Right atrium auricular region (tissue), 2 donors: Measurements from ENCODE around the genes MTTP, LAMTOR3, DNAJB14, CENPE and CXXC4.

DNA sequence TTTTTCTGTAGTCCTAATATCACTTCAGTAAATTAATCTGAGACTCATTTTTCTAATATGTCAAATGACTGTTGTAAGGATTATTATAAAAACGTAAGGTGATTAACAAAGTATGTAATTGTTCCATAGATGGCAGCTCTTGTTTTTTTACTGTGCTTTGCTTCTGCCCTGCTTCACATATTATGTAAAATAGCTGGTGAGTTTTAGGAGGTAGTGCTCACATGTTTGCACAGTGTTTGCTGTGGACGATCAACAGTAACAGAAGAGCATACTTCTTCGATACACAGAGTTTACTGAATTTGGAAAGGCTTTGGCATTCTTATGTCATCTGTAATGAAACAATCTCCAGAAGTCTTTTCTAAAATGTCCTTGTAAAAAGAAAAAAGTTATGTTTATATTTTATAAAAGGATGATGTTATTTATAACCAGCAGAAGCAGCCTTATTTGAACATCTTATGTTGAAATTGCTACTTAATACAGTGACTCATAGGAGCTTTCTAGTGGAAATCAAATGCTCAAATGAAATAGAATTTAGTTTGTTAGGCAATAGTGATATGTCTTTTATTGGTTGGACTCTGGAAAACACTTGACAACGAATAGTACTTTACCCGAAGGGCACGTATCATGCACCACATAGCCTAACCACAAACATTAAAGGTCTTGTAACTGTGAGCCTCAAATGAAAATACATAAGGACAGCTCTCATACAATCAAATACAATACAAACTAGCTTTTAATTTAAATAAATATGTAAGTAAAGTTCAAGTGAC lies 1.9 kb upstream of the MTTP start:
- PRO-cap, result no peak
- RAMPAGE, long total RNA, 2 experiments, result no peak in any of the 2 experiments

DNA sequence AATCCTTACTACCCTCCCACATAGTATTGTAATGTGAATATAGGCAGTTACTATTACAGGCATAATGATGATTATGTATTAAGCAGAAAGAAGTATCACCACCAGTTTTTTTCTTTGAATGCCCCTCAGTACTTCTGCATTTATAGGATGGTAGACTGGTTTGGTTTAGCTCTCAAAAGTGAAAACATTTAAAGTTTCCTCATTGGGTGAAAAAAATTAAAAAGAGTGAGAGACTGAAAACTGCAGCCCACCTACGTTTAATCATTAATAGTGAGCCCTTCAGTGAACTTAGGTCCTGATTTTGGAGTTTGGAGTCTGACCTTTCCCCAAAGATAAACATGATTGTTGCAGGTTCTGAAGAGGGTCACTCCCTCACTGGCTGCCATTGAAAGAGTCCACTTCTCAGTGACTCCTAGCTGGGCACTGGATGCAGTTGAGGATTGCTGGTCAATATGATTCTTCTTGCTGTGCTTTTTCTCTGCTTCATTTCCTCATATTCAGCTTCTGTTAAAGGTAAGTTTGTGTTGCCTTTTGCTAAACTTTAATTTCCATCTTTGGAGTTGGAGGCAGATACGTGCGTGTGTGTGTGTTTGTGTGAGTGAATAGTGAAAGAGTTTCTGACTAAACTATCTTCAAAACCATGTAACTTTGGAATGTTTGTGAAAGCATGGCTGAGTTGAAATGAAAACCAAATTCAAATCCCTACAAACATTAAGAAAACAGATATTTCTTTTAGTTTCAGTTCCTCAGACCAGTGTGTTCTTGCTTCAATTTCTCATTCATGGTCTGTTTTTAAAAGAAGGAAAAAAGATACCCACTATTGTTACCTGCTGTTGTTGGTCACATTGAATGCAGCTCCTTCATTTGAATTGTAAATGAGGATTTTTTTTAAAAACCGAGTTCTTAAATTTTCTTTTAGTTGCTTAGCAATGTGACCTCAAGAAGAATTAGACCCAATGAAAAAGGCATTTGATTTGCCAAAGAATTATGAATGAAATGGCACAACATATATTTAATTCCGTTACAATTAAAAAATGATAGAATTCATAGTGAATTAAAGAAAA lies at the start of gene MTTP:
MTTP (plus strand) TSS at position 367 of the 1,064 bp plus-strand sequence.
- PRO-cap, result no peak
- RAMPAGE, long total RNA, 2 experiments, result no peak in any of the 2 experiments

GRCh38 chr4:99893809-99894865 lies at the start of gene LAMTOR3:
Gene LAMTOR3 (minus strand): TSS chr4:99894427.
- PRO-cap, result bidirectional peak, plus-strand start at chr4:99894618, minus-strand start at chr4:99894427
- RAMPAGE, long total RNA, 2 experiments, result start-site peak on the minus strand in 2 of 2 experiments, at chr4:99894363-99894439 at its widest, 605 to 689 reads per replicate

DNA sequence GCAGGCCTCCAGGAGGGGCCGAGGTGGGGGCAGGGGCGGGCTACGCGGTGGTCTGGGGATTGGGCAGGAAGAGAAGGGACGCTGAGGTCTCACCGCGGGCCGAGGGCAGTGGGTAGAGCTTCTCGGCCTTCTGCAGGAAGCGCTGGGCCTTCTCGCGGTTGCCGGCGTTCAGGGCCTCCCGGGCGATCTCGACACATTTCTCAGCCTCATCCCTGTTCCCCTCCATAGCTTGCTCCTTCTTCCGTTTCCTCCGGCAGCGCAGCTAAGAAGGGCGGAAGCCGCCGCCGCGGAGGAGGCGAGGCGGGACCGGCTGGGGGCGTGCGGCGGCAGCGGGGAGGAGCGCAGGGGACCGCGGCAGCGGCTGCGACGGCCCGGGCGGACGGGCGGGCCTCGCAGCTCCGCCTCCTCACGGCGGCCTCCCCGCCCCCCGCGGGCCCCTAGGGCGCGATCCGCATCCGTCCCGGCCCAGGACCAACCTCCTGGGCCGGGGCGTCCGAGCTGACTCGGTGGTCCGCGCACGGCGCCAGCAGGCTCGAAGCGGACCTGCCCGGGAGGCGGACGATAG lies at the start of gene DNAJB14:
DNAJB14 (minus strand) TSS at position 273 of the 565 bp plus-strand sequence.
- PRO-cap, result bidirectional peak, plus-strand start at position 417 of the sequence, minus-strand start at position 240 of the sequence
- RAMPAGE, long total RNA, 2 experiments, result start-site peak on the minus strand in 2 of 2 experiments, centred at positions 247 to 271 of the sequence, 265 to 624 reads per replicate

- PRO-cap, result no peak
- RAMPAGE, long total RNA, 2 experiments, result no peak in any of the 2 experiments
Observed at GRCh38 chr4:100216883-100217446, 26.7 kb upstream of the DDIT4L start.

DNA sequence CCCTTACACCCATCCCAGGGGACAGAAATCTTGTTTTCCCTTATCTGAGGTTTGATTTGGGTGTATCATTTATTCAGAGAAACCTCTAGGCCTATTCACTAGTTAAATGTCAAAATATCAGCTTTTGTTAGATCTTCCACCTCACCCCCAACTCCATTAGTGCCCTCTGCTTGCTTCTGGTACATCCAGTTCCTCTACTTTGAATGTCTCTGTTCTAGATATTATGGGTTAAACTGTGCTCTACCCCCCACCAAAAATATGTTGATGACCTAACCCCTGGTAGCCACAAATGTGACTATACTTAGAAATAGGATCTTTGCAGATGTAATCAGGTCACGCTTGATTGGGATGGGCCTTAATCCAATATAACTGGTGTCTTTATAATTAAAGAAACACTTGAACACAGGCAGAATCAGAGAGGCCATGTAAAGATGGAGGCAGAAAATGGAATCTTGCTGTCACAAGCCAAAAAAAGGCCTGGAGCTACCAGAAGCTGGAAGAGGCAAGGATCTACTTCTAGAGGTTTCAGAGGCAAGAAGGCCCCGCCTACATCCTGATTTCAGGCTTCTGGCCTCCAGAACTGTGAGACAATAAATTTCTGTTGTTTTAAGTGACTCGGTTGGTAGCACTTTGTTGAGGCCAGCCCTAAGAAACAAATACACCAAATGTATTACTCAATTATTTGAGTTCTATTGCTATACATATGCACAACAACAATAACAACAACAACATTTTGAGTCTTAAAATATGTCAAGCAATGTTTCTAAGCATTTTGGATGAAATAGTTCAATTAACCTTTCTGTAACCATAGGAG lies 220.1 kb downstream of the PPP3CA start:
- PRO-cap, result no peak
- RAMPAGE, long total RNA, 2 experiments, result no peak in any of the 2 experiments

- PRO-cap, result no peak
- RAMPAGE, long total RNA, 2 experiments, result no peak in any of the 2 experiments
Observed at GRCh38 chr4:101282410-101282983, 64.8 kb downstream of the PPP3CA start.

DNA sequence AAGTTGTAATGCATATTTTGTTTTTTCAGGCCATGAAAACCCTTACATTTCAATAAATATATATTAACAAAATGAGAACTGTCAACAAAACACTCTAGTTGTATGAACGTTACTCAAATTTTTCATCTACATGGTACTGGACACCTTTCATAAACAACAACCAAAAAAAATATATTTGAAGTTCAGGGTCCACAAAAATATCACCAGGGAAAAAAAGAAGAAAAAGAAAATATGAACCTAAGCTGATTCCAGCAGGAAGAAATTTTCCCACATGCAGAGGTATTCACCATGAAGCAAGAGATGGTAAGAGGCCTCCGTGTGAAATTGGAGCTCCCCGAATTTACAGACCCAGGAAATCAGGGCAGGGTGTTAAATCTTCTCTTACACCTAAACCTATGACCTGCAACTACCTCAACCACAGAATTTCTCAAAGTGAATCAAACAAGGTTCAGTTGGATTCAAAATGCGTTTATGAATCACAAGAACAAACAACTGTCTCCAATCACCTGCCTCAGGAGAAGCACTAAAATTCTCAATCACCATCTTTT lies 19.5 kb downstream of the PPP3CA start:
- PRO-cap, result no peak
- RAMPAGE, long total RNA, 2 experiments, result no peak in any of the 2 experiments

GRCh38 chr4:101813491-101814125 lies 23.1 kb downstream of the BANK1 start:
- PRO-cap, result no peak
- RAMPAGE, long total RNA, 2 experiments, result no peak in any of the 2 experiments

DNA sequence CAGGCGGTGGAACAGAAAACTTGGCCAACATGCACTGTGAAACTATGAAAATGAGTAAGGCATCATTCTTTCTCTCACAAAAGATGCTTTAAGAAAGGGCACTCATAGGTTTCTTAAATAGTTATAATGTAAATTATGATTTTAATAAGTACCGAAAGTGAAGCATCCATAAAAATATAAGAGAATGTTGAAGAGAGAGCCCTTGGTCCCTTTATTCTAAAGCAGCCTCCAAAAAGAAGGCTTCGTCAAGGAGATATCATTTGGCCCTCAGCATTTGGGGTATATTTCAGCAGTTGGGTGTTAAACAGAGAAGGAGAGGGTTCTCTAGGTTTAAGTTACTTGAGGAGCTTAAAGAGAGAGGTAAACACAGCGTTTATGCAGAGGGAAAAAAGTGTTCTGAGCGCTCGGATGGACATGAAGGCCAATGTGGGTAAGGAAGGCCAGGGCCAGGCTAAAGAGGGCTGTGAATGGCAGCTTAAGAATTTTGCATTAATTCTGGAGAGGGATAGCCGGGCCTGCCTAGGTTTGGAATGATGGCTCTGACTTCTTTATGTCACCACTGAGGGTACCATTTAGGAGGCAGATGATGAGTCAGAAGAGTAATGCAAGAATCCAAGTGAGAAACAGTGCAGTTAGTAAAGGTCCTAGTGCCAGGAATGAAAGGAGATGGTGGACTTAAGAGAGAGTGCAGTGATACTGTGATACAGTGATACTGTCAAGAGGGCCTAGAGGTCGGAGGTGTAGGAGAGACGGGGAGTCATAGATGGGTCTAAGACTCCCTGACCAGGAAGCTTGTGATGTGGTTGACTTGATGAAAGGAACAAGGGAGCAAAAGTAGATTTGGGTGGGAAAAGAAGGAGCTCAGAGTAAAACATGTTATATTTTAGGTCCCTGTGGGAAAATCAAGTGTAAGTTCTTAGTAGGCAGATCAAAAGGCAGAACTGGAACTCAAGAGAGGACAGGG lies 84.6 kb downstream of the NFKB1 start:
- PRO-cap, result no peak
- RAMPAGE, long total RNA, 2 experiments, result no peak in any of the 2 experiments

DNA sequence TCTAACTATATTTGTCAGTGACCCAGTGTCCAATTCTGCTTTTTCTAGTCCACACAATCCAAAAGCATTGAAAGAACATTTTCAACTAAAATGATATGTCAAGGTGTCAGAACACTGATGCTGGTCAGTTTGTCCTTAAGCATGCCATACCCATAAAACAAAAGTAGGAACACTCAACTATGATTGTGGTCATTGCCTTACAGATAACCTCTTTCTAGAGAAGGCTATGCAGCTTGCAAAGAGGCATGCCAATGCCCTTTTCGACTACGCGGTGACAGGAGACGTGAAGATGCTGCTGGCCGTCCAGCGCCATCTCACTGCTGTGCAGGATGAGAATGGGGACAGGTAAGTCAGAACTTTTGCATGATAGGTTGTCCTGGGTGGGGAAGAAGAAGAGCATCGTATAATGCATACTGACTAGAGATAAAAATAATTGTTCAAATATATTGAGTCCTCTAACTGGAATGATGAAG lies 96.2 kb downstream of the NFKB1 start:
- PRO-cap, result no peak
- RAMPAGE, long total RNA, 2 experiments, result no peak in any of the 2 experiments

DNA sequence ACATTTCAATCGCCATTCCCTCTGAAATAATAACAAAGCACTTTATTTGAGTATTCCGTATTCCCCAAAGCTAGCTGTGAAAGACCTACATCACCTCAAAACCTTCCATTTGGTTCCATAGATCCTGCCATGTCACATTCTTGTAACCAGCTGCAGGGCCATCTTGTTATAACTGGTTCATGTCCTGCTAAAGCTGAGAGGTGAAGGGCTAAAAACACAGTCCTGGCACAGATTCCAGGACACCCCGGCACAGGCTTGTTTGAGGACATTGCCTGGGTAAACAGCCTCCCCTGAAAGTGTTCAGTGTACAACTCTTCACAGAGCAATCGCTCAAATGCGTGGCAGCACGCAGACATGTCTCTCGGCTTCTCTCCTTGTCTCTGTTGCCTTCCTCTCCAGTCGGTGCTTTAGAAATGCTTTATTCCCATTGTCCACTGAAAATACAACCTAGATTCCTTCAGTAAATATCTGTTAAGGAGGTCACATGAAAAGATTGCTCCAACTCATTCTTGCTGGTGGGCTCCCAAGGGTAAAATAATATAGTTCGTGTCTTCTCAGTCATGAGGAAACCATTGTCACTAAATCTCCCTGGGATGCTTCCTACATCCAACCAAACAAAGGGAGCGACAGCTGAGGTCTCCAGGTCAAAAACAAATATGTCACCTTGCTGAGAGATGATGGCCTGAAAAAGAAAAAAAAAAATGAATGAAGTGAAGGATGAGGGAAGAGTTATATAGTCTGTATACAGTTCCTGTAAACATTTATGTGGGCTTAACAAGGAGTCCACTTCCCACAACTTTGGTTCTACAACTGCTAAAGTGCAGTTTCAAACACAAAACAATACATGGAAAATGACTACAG lies 128.9 kb downstream of the MANBA start:
- PRO-cap, result no peak
- RAMPAGE, long total RNA, 2 experiments, result no peak in any of the 2 experiments

- PRO-cap, result no peak
- RAMPAGE, long total RNA, 2 experiments, result no peak in any of the 2 experiments
Observed at GRCh38 chr4:102761121-102761700, 443 bp upstream of the MANBA start.

DNA sequence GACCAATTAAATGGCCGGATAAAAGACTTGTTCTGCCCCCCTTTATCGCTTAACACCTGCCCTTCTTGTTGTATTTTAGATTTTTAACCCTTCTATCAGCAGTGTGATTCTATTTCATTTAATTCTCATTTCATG lies 258 bp upstream of the SLC9B2 start:
- PRO-cap, result no peak
- RAMPAGE, long total RNA, 2 experiments, result no peak in any of the 2 experiments

- PRO-cap, result no peak
- RAMPAGE, long total RNA, 2 experiments, result no peak in any of the 2 experiments
Observed at GRCh38 chr4:103140668-103141206, 41.1 kb upstream of the BDH2 start.

GRCh38 chr4:103197655-103198805 lies at the start of gene CENPE:
Gene CENPE (minus strand): TSS chr4:103198343.
- PRO-cap, result unidirectional peak, minus-strand start at chr4:103198349
- RAMPAGE, long total RNA, 2 experiments, result no peak in any of the 2 experiments

GRCh38 chr4:103403618-103404056 lies 205.5 kb upstream of the CENPE start:
- PRO-cap, result no peak
- RAMPAGE, long total RNA, 2 experiments, result no peak in any of the 2 experiments

DNA sequence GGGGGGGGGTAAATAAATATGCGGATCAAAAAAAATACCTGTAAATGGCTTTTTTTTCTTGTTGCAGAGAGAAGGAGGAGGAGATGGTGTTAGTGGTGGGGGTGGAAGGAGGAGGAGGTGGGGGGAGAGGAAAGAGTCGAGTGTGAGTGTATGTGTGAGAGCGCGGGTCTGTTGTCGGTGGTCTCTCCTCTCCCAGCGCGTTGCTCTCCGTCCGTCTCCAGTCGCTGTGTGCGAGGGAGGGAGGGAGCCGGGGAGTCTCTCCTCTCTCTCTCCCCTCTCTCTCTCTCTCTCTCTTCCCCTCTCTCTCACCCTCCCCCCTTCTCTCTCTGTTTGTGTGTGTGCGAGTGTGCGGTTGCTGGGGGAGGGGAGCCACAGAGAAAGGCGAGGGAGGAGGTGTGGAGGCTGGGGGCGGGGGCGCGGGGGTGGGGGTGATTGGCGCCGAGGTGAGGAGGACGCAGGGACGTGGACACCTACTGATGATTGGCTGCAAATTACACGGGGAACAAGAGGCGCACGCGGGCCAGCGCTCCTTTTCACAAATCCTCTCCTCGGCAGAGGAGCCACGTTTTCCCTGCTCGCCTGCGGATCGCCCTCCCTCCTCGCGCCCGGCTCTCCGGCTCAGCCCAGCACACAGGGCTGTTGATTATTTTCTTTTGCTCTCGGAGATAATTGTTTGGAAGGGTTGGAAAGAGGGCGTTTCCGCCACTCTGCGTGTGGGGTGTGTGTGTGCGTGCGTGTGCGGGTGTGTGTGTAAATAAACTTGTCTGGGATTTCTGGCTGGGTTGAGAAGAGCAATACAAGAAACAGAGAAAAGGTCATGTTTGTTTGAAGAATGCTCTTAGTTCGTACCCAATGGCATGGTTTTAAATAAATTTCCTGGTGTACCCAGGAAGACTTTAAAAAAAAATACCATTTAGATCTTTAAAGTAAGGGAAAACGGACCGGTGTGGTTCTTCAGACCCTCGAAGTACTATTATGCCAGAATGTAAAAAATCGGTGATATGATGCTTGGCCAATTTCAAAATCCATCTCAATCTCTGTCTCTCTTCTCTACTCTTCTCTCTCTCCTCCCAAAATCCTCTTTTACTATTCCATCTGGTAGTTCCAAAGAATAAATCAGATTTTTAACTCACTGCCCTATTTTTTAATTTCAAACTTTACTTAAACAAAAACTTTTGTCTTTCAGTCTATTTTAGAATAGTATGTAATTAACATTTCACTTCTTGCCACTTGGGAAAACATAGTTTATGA lies at the start of gene CXXC4:
CXXC4 (minus strand) TSS at position 232 of the 1,251 bp plus-strand sequence.
- PRO-cap, result bidirectional peak, plus-strand start at position 536 of the sequence, minus-strand start at position 230 of the sequence
- RAMPAGE, long total RNA, 2 experiments, result start-site peak on the minus strand in 2 of 2 experiments, centred at positions 226 to 284 of the sequence, 41 to 45 reads per replicate

DNA sequence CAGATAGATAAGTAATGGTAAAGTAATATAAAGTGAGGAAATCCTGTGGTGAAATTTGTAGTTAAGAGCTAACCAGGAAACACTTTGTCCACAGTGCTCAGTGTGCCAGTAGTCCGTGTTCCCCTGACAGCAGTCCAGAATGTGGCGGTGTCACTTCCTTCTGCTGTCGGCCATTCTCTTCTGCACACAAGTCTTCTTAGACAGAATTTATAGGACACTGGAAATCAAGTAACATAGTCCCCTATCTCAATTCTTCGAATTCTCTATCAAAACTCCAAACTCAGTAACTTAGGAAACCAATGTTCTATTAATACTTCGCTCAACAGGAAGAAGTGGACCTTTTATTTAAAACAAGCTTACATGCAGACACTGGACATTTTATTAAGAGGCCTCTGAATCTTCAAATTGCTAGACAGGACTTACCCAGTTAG lies 5.8 kb upstream of the CXXC4 start:
- PRO-cap, result unidirectional peak, plus-strand start at position 100 of the sequence
- RAMPAGE, long total RNA, 2 experiments, result no peak in any of the 2 experiments

- PRO-cap, result no peak
- RAMPAGE, long total RNA, 2 experiments, result no peak in any of the 2 experiments
Observed at GRCh38 chr4:105087947-105088658, 58.6 kb upstream of the TET2 start.